Islet of Langerhans (tissue), 1 donor: ENCODE measurements around the genes DYNC1I2 and DLX1.

DNA sequence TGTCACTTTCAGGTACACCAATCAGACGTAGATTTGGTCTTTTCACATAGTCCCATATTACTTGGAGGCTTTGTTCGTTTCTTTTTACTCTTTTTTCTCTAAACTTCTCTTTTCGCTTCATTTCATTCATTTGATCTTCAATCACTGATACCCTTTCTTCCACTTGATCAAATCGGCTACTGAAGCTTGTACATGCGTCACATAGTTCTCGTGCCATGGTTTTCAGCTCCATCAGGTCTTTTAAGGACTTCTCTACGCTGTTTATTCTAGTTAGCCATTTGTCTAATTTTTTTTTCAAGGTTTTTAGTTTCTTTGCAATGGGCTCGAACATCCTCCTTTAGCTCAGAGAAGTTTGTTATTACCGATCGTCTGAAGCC lies 79.2 kb downstream of the METTL8 start:
- RRBS: no CpG with 5 or more reads among the region's 10 CpGs

DNA sequence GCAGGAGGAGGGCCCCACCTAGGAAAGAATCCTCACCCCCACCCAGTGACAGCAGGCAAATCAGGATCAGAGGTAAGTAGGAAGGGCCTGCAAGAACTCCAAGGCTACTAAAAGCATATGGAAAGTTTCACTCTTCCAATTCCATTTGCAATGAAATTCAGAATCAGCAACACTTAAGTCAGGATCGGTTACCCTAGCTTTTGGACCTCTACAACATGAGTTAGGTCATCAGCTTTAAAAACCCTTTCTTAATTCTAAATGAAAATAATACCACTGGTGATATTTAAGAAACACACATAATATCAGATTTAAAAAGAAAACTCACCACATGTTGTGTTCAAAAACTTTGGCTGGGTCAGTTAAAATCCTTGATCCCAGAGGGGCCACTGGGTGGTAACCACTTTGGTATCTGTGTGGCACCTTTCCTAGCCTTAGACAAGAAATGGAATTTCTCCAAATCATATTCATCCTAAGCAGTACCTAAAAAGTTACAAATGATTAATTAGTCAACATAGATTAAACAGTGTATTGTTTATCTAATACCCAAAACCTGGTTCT lies 42.0 kb downstream of the METTL8 start:
- RRBS: no CpG with 5 or more reads among the region's 1 CpG

DNA sequence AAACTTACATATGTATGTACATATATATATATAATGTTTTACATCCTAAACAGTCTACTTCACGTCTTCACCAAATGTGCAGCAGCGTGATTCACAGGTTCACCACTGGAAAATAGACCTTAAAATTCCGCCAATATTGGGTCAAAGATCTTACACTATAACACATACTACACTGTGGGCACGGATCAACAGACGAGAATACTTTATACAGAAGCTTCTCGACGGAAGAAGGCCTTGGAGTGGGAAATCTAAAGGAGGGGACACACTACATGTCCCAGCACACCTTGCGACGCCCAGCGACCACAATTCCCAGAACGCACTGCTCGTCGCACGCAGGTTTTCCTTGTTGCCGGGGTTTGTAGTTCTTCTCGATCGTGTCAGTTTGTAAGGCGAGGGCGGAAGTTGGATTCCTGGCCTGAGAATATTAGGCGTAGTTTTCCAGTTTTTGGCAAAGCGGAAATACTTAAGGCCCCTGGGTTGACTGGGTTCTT lies at the start of gene DYNC1I2:
TSS of gene DYNC1I2 (plus strand) at position 365 of the 491 bp plus-strand sequence.
- RRBS: no CpG with 5 or more reads among the region's 21 CpGs

- RRBS: 5% methylated on average over 9 of the region's 49 CpGs
These were observed 628 bp downstream of the DYNC1I2 start for GRCh38 chr2:171687596-171688597.

DNA sequence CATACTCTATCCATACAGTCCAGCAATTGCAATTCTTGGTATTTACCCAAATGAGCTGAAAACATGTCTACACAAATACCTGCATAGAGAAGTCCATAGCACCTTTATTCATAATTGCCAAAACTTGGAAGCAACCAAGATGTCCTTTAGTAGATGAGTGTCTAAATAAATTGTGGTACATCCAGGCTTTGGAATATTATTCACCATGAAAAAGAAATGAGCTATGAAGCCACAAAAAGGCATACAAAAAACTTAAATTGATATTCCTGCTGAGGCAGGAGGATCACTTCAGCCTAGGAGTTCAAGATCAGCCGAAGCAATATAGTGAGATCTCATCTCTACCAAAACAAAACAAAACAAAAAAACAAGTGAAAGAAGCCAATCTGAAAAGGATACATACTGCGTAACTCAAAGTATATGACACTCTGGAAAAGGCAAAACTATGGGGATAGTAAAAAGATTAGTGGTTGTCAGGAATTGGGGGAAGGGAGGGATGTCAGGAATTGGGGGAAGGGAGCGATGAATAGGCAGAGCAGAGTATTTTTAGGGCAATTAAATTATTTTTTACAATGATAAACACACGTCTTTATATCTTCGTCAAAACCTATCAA lies 84.7 kb downstream of the DYNC1I2 start:
- RRBS: no CpG with 5 or more reads among the region's 5 CpGs

- RRBS: no CpG with 5 or more reads among the region's 8 CpGs
These were observed 34.1 kb downstream of the HAT1 start for GRCh38 chr2:171956130-171956950.

DNA sequence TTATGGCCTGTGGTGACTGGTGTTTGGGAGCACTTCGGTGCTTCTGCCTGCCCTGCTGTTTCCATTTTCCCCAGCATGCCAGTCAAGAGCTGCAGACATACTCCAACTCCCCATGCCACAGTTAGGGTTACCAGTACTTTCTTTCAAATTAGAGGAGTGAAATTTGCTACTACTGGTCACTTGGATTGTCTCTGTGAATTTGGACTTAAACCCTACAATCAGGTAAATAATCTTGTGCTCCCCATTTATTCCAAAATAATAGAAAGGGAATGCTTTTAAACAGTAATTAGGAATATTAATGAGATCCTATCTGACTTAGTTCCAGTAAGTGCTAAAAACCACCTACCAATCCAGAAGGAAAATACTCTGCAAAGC lies 9.9 kb upstream of the DLX1 start:
- RRBS: no CpG with 5 or more reads among the region's 1 CpG

DNA sequence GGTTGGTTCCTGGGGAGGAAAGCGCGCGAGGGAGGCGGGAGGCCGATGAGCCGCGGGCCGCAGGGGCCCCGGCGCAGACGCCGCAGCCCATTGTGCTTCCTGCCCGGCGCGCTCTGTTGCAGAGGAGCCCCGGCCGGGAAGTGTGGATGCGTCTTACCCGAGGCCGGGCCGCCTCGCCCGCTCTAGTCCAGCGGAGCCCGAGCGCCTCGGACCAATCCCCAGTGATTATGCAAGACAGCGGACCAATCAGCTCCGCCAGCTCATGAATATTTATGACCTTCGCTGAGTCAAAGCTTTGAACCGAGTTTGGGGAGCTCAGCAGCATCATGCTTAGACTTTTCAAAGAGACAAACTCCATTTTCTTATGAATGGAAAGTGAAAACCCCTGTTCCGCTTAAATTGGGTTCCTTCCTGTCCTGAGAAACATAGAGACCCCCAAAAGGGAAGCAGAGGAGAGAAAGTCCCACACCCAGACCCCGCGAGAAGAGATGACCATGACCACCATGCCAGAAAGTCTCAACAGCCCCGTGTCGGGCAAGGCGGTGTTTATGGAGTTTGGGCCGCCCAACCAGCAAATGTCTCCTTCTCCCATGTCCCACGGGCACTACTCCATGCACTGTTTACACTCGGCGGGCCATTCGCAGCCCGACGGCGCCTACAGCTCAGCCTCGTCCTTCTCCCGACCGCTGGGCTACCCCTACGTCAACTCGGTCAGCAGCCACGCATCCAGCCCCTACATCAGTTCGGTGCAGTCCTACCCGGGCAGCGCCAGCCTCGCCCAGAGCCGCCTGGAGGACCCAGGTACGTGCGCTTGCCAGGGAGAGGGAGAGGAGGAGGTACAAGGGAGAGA lies at the start of gene DLX1:
TSS of gene DLX1 (plus strand) at position 318 of the 850 bp plus-strand sequence.
- RRBS: 9% methylated on average over 5 of the region's 58 CpGs

GRCh38 chr2:172097059-172097530 lies 5.6 kb downstream of the DLX2 start:
- RRBS: 8% methylated on average over 5 of the region's 25 CpGs

DNA sequence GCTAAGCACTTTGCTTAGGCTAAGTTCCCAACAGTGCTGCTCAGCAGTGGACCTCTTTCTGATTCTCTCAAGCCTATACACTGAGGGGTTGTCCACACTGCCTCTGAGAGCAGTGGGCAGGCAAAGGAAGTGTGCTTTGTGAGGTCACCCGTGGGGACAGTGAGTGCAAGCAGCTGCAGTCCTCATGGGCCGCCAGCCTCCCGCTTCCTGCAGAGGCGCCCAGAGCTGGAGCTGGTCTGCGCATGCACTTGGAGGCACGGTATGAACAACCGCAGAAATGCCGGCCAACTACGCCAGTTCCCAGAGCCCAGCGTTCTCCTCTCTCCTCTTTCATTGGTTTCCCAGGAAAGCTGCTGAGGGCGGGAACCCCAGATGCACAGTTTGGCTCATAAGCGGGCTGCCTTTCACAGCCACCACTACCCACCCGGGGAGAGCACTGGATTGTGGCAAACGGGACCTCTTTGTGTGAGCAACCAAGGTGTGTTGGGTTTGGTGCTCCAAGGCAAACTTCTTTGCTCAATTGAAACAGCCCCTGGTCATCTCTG lies 149.5 kb upstream of the DLX2 start:
- RRBS: no CpG with 5 or more reads among the region's 14 CpGs

DNA sequence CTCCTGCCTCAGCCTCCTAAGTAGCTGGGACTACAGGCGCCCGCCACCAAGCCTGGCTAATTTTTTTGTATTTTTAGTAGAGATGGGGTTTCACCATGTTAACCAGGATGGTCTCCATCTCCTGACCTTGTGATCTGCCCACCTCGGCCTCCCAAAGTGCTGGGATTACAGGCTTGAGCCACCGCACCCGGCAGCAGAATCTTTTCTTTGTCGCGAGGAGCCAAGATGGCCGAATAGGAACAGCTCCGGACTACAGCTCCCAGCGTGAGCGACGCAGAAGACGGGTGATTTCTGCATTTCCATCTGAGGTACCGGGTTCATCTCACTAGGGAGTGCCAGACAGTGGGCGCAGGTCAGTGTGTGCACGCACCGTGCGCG lies 112.3 kb upstream of the ITGA6 start:
- RRBS: no CpG with 5 or more reads among the region's 19 CpGs

- RRBS: no CpG with 5 or more reads among the region's 3 CpGs
These were observed 70.0 kb upstream of the ITGA6 start for GRCh38 chr2:172357279-172357839.

- RRBS: no CpG with 5 or more reads among the region's 3 CpGs
These were observed 53.1 kb upstream of the ITGA6 start for GRCh38 chr2:172374328-172374614.

- RRBS: no CpG with 5 or more reads among the region's 3 CpGs
These were observed 43.4 kb downstream of the ITGA6 start for GRCh38 chr2:172470734-172471196.

DNA sequence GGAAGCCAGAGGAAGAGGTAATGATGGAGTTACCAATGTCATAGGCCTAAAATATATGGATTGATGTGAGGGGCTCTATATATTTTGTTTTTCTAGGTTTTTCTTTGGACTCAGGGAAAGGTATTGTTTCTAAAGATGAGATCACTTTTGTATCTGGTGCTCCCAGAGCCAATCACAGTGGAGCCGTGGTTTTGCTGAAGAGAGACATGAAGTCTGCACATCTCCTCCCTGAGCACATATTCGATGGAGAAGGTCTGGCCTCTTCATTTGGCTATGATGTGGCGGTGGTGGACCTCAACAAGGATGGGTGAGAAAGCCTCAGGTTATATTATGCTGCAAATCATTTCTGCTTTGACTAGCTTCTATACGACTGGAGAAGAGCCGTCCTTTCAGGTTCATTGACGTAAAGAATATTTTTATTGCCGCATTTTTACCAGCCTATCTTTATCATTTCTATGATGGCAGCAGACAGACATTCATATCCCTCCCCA lies 46.6 kb downstream of the ITGA6 start:
- RRBS: no CpG with 5 or more reads among the region's 7 CpGs

DNA sequence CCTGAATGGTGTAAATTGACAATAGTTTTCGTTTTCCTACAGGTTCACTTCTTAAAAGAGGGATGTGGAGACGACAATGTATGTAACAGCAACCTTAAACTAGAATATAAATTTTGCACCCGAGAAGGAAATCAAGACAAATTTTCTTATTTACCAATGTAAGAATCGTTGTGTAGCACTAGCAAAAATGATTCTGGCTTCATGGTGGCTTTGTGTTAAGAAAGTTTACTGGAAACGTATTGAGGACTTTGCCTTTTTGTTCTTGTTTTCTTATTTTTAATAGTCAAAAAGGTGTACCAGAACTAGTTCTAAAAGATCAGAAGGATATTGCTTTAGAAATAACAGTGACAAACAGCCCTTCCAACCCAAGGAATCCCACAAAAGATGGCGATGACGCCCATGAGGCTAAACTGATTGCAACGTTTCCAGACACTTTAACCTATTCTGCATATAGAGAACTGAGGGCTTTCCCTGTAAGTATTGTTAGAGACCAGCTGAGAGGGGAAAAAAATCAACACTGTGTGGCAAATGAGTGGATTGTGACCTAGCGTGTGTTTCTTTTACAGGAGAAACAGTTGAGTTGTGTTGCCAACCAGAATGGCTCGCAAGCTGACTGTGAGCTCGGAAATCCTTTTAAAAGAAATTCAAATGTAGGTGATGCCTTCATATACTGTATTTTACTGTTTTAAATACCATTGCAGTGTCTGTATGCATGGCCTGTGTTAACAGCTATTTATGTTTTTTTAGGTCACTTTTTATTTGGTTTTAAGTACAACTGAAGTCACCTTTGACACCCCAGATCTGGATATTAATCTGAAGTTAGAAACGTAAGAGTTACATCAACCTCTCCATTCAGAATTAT lies 59.8 kb downstream of the ITGA6 start:
- RRBS: no CpG with 5 or more reads among the region's 12 CpGs

- RRBS: no CpG with 5 or more reads among the region's 4 CpGs
These were observed 947 bp downstream of the PDK1 start for GRCh38 chr2:172556839-172557234.

DNA sequence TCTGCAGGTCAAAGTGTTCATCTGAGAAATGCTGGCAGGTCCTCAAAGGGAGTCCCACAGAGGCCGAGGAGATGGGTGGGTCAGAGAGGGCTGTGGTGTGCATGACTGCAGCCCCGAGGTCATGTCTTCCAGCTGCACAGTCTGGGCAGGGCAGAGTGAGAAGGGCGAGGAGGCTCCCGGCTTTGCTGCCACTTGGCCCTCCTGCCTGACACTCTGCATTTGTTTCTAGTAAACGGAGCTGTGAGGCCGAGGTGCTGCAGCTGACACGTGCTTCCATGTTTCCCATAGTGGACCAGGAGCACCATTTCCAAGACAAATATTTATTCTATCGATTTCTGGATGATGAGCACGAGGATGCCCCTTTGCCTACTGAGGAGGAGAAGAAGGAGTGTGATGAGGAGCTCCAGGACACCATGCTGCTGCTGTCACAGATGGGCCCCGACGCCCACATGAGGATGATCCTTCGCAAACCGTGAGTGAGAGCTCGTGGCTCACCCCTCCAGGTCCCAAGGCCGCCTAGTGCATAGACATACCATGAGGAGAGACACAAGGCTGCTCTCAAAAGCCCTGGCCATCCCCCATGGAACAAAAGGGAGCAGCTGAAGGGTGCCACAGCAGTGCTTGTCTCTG lies 108.6 kb upstream of the MAP3K20 start:
- RRBS: no CpG with 5 or more reads among the region's 15 CpGs

DNA sequence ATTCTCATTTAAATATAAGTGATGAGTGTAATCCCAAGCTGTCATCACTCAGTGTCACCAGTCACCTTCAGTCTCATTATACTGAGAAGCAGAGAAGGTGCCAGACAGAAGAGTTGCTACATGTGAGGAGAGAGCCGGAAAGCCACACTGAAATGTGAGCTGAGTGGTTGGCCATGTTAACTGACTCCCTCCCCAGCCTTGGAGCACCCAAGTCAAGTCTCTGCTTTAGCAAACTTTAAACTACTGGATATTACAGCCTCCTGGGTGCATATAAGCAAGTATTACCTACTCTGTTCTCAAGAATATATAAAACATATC lies 75.9 kb upstream of the MAP3K20 start:
- RRBS: no CpG with 5 or more reads among the region's 1 CpG

- RRBS: no CpG with 5 or more reads among the region's 5 CpGs
These were observed 31.1 kb downstream of the MAP3K20 start for GRCh38 chr2:173106443-173107442.